Subcutaneous preadipocyte (primary cell): Measurements from ENCODE around the genes ETNPPL, AP1AR and ALPK1.

DNA sequence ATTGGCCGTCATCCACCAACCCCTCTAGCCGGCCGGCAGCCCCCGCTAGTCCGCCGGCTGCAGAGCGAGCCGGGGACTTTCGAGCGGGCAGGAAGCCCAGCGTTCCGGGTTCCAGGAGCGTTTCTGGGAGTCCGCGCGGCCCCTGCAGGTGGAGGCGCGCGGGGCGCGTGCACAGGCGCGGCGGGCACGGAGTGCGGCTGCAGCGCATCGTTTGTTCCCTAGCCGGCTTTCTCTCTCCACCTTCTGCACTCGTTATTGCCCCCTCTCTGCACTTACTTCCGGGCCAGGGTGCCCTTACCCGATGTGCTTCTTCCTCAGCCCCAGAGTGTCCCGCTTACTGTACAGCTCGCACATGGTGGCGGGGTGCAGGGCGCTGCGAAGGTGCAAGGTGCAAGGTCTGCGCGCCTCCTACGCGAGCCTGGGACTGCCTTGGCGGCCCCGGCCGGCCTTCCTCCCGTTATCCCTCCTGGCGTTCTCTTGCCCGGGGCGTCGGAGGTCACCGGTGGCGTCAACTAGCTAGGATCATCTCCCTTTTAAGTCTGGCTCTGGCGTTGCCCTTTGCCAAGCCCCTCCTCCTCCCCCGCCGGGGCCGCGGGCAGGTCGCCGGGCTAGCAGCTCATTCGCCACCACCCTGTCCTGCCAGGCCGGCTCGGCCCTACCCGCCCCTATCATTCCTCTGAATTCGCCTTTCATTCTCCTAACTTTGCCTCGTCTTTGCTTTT lies at the start of gene ETNPPL:
Gene ETNPPL, minus strand, starts transcription at position 509 of the 722 bp plus-strand sequence.
- CAGE, long polyA plus RNA = no peak

- CAGE, long polyA plus RNA = no peak
Measured at GRCh38 chr4:108987784-108987983, 224.8 kb upstream of the ETNPPL start.

- CAGE, long polyA plus RNA = no peak
Measured at GRCh38 chr4:109528313-109528639, 31.8 kb upstream of the MCUB start.

DNA sequence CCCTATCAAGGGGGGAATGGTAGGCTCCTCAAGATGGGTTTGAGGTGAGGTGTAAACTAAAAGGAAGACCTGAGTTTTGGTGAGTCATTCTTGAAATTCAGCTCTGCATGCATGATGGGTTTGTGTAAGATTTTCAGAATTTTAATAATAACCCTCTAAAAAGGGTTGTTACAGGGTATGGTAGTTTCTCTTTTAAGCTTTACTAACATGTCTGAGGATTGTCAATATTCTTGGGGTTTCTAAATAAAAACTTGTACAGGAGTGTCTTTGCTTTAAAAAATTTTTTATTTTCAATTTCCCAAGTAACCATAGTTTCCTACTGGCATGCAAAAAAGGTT lies 53.2 kb downstream of the CASP6 start:
- CAGE, long polyA plus RNA = no peak

DNA sequence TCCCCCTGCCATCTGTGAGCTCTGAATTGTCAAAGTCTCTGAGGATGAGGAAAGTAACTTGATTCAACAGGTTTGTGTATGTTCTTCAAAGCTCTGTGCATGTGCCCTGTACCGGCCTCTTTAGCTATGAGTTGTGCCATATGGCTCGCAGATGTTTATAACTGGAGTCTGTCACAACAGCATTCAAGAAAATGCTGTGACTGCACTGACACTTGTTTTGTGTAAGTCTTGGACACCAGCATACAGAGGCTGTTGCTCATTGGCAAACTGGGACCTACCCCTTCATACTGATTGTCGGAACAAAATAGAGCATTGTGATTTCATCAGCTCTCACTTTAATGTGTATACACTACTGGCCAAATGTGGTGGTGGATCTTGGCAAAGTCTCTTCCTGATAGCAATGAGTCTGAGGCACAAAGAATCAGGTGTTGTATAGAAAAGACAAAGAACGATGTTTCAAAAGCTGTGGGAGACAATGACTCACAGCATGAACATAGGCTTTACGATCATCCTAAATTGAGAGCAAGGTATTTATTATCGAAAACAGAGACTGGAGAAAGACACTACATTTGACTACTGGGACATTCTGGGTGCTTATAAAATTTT lies 134.0 kb downstream of the EGF start:
- CAGE, long polyA plus RNA = no peak

- CAGE, long polyA plus RNA = no peak
Measured at GRCh38 chr4:110195632-110196586, 2.5 kb downstream of the ELOVL6 start.

- CAGE, long polyA plus RNA = no peak
Measured at GRCh38 chr4:110364975-110365633, 110.9 kb upstream of the ENPEP start.

- CAGE, long polyA plus RNA = no peak
Measured at GRCh38 chr4:110484631-110485192, 8.8 kb downstream of the ENPEP start.

DNA sequence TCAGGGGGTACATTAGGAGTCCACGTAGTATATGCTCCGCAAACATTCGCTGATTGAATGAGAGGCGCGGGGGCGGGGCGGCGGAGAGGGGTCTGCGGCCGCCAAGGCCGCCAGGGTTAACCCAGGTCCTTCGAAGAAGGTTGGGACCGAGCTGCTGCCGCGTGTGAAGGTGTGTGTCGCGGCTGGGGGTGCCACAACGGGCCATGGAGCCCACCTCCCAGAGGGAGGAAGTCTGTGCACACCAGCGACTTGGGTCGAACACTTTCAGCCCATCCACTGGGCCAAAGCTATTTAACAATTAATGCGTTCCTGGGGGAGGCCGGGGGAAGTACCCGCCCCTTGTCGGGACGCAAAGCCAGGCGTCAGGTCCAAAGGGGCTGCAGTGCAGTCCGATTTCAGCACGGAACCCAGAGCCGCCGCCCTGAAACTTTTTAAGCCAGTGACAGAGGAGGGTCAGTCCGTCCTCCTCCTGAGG lies 6.5 kb upstream of the PITX2 start:
- CAGE, long polyA plus RNA = no peak

- CAGE, long polyA plus RNA = no peak
Measured at GRCh38 chr4:110632028-110632704, 9.3 kb upstream of the PITX2 start.

DNA sequence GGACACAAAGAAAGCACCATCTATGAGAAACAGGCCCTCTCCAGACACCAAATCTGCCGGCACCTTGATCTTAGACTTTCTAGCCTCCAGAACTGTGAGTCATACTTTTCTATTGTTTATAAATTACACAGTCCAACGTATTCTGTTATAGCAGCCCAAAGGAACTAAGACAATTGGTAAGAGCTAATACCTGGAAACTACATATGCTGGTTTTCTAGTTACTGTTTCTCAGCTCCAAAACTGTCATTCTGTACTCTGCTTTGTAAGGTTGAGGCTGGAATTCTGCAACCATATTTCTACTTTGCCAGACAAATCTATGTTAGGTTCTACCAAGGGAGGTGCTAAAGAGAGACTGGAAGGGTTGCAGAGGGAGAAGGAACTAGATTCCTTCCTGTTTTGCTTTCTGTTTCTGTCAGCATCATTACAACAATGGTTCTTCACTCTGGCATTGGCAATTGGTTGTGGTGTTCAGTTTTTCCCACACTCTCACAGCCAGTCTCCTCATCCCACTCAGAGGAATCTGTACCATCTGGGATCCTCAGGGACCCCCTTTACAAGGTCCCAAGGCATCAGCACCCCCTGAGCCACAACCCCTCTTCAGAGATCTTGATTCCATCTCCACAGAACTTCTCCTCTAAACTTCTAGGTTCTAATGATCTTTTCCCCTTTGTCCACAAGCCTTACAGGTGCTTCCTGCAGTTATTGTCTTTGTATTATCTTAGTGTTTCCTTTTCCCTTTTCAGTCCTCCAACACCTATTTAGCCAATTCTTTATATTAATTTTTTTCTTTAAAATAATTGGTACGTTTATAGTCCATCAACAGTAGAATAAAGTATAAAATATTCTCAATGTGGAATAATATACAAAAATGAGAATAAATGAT lies 35.5 kb upstream of the FAM241A start:
- CAGE, long polyA plus RNA = no peak

DNA sequence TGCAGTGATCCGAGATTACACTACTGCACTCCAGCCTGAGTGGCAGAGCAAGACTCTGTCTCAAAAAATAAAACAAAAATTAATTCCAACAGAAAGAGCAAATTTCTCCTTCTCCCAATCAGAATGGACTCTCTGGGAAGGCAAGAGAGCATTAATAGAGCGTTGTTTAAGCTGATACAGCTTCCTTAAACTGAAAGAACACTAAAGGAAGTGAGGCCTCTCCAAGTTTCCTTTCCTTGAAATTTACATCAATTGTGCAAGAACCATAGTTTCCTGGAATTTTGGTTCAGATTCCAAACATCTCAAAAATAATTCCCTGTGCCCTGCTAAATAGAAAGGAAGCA lies 4.0 kb upstream of the FAM241A start:
- CAGE, long polyA plus RNA = no peak

- CAGE, long polyA plus RNA = no peak
Measured at GRCh38 chr4:112231687-112232796, at the start of gene AP1AR. Gene AP1AR, plus strand, starts transcription at chr4:112231787.

DNA sequence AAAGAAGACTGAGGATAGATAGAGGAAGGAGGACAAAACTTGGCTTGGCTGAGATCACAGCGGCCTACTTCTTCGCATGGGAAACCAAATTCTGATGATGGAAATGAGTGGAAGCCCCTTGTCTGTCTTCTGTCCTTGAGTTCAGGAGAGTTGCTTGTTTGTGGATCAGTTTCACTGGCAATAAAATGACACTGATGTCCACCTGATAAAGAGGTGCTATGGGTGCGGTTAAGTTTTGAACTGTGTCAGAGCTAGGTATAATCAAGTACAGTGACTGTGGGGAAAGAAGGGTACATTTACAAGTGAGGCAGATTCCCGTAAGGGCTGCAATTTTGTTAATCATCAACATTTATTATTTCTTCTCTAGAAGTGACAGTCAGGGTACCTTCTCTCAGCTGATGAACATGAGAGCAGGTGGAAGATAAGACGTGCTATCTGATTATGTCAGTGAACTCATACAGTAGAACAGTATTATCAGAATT lies 1.9 kb upstream of the TIFA start:
- CAGE, long polyA plus RNA = no peak

GRCh38 chr4:112296866-112297981 lies at the start of gene ALPK1:
Gene ALPK1, plus strand, starts transcription at chr4:112297369.
- CAGE, long polyA plus RNA = no peak

DNA sequence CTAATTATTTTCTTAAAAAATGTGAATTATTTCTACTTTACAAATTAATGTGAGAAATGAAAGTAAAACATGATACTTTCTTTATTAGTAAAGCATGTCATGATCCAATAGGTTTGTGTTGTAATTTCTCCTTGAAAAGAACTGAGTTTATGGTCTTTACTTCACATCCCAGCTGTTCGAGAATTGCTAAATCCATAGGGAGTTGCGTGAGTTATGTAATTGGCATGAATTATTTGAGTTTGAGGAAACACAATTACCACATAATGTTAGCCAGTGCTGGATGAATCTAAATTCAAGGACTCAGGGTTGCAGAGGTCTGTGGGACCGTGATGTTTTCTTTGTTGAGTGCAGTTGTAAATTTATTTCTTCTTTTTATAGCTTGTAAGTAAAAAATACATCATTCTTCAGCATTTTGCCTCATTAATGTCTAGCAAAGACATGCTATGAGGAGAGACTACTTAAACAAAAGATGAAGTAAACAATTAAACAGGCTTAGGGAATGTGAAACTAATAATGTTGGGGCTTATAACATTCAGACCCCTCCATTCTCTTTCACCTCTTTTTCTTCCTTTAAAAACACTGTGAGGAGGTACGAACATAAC lies 159.8 kb upstream of the ANK2 start:
- CAGE, long polyA plus RNA = no peak

GRCh38 chr4:113214191-113214704 lies 164.8 kb downstream of the ANK2 start:
- CAGE, long polyA plus RNA = no peak

DNA sequence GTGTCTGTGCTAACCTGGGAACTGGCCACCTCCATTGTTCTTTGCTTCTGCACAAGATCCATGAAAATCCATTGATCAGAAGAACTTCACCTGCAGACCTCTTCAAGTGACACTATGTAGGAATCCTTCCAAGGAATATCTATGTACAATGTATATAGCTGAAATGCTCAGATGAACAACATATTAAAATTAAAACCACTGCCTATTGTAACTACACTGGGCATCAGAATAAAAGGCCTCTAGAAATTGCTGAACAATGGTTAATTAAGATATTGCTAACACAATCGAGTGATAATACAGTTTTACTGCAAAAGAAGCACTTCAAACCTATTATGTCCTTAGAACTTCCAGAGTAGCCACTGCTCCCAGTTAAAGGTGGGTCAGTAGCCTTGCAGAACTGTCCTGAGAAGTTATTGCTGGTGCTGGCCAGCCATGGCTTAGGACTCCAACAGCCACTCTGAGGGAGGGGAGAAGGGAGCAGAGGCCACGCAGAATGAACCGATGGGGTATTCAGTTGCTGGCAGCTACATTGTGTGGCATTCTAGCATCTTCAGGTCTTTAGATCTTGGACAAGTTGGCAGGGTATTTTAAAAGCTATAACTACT lies 332.5 kb downstream of the ANK2 start:
- CAGE, long polyA plus RNA = no peak

- CAGE, long polyA plus RNA = no peak
Measured at GRCh38 chr4:113406685-113407164, 354.8 kb downstream of the CAMK2D start.

- CAGE, long polyA plus RNA = no peak
Measured at GRCh38 chr4:113436308-113436758, 325.2 kb downstream of the CAMK2D start.